Epithelial cell of proximal tubule (primary cell): ENCODE data around the gene ZNF680.

- RAMPAGE, long total RNA, result no peak
- RRBS, result 14% methylated on average over 8 of the region's 31 CpGs
These were observed 59.5 kb upstream of the NUPR2 start for GRCh38 chr7:56175519-56176218.

GRCh38 chr7:57328225-57329055 is 121.5 kb upstream of the ZNF716 start:
- RAMPAGE, long total RNA, result no peak
- RRBS, result no CpG with 5 or more reads among the region's 17 CpGs

GRCh38 chr7:57344417-57344756 is 105.6 kb upstream of the ZNF716 start:
- RAMPAGE, long total RNA, result no peak
- RRBS, result no CpG with 5 or more reads among the region's 6 CpGs

DNA sequence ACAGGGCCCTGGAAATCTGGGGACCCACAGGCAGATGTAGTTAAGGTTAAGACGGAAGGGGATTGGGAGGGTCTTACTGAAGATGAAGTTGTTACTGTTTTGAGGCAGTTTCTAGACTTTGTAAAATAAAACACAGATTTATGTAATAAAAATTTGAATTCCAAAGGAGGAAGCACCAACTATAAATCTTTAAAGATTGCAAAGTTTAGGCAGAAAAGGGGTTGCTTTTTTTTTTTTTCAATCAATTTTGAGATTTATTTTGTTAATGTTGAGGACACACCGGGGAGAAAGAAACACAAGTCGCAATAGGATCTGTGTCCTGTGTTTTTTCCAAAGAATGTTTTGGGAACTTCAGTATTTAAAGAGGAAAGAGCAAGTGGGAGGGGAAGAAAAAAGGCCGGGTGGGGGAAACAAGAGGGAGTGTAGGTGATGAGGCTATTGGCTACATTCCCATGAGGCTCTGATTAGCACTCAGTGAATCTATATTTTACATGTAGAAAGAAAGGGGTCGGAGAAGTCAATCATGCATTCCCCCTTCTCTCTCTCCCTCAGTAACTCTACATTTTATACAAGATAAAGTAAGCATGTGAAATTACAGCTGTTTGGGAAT is 4.2 kb downstream of the ZNF680 start:
- RAMPAGE, long total RNA, result no peak
- RRBS, result 75% methylated on average over 2 of the region's 5 CpGs

DNA sequence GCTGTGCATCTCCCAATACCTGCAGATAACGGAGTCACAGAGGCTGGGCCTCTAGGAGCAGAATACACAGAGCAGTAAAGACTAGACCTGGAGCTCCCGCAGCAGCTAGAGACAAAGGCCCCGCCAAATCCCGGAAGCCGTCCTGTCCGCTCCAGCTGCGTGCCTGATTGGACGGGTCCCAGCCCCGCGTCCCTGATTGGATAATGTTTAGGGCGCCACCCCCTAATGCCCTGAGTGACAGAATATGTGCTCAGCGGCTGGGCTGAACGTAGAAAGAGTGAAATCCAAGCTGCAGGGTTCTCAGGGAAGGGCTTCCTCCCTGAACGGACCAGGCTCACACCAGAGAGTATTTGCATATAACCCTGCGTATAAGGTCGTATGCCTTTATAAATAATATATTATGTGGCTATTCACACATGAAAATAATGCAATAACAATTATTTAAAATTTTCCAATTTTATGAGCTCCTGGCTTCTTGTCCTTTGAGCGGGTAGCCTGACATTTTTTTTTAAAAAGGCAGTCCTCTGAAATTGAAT is at the start of gene ZNF680:
Gene ZNF680 (minus strand): TSS at position 113 of the 536 bp plus-strand sequence.
- RAMPAGE, long total RNA, result no peak
- RRBS, result no CpG with 5 or more reads among the region's 17 CpGs

- RAMPAGE, long total RNA, result no peak
- RRBS, result no CpG with 5 or more reads among the region's 5 CpGs
These were observed 127.3 kb upstream of the VKORC1L1 start for GRCh38 chr7:65745602-65746026.

DNA sequence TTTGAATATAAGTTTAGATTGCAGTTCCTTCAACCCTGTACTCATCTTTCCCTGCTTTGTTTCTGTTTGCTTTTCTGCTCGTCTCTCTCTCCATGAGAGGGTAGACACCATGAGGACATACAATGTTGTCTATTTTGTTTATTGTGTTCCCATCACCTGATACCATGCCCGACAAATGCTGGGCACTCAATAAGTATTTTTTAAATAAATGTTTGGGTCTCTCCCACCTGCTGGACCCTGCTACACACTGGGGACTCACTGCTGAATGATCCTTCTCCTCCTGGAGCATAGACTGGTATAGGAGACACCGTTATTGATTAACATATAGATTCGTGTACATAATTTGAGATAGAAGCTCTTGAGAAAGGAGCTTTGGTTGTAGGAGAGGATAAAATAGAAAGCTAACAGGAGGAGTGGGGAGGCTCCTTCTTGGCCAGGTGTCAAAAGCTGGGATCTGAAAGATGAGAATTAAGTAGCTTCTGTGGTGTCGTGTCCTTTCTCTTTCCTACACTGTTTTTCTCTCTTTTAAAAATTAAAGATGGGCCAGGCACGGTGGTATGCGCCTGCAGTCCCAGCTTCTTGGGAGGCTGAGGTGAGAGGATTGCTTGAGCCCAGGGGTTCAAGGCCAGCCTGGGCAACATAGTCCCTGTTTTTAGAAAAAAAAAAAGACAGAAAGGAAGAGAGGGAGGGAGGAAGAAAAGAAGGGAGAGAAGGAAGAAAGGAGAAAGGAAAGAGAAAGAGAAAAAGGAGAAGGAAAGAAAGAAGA is 47.5 kb downstream of the VKORC1L1 start:
- RAMPAGE, long total RNA, result no peak
- RRBS, result no CpG with 5 or more reads among the region's 7 CpGs

- RAMPAGE, long total RNA, result no peak
- RRBS, result no CpG with 5 or more reads among the region's 17 CpGs
These were observed 28.2 kb downstream of the GUSB start for GRCh38 chr7:65953652-65954397.

DNA sequence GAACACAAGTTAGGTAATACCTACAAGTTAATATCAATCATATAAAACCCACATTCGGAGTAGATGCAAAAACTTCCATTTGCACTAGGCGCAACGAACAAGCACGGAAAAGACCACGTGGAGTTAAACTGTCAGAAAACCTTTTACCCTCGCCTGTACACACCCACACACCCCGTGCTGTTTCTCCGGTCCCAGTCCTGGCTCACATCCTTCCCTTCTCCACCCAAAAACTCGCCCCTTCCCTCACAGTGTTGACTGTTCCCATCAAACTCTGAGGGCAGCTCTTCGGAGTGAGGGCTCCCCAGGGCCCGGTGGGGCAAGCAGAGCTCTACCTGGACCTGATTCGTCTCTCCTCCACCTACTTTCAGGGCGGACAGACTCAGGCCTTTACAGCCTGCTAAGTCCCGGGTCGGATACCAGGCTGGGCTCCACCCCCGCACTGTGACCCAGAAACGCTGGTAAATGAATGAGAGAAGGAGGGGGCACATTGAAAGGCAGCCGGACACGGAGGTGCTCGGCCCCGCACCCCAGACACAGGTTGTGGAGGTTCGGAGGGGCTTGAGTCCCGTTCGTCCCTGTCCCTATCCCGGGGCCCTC is 31.9 kb upstream of the ASL start:
- RAMPAGE, long total RNA, result no peak
- RRBS, result under 1% methylated on average over 11 of the region's 25 CpGs

DNA sequence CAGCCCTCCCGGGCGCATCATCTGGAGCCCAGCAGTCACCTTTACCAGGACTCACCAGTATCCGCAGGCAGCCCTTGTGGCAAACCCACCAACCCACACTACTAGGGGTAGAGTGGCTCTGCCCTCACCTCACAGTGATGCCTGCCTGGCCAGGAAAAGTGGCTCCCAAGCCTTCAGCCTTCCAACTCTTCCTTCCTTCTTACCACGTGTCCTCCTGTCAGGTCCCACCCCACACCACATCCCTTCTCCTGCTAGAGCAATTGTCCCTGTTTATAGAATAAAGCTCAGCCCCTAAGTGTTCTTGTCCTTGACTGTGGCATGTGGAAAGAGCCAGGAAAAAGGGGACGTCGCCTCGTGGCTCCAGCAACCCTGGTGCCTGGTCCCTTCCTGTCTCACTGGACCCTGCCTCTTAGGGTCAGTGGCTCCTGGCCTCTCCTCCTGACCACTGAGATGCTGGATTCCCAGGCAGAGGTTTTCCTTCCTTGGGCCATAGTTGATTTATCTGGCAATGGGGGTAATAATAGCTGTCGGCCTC is 680 bp downstream of the ASL start:
- RAMPAGE, long total RNA, result no peak
- RRBS, result no CpG with 5 or more reads among the region's 8 CpGs

DNA sequence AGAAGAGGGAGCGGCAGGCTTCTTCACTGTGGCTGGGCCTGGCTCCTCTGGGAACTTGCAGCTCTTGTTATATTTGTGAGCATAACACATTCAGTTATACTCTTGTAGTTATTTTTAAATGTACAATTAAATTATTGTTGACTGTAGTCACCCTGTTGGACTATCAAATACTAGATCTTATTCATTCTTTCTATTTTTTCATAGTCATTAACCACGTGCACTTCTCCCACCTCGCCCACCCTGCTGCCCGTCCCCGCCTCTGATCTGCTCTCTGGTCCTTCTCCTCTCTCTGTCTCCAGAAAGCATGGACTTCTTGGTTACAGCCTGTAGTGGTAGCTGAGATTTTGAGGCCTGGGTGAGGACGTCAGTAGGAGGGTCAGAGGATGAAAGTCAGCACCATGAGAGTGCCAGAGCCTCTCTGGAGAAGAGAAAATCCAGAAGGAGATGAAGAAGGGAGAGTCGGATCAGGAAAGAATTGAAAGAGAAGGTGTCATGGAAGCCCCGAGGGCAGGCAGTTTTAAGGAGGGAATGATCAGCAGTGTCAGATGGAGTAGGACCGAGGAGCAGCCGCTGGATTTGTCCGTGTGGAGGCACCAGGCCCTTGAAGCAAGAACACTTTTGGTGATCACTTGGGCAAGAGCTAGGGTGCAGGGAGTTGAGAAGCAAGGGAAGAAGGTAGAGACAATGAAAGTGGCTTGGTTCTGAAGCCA is 26.6 kb downstream of the CRCP start:
- RAMPAGE, long total RNA, result no peak
- RRBS, result no CpG with 5 or more reads among the region's 11 CpGs

GRCh38 chr7:66145407-66145747 is 30.7 kb downstream of the CRCP start:
- RAMPAGE, long total RNA, result no peak
- RRBS, result no CpG with 5 or more reads among the region's 7 CpGs

- RAMPAGE, long total RNA, result no peak
- RRBS, result no CpG with 5 or more reads among the region's 9 CpGs
These were observed 35.8 kb downstream of the CRCP start for GRCh38 chr7:66150198-66151177.

GRCh38 chr7:66152441-66153373 is 38.1 kb downstream of the CRCP start:
- RAMPAGE, long total RNA, result no peak
- RRBS, result no CpG with 5 or more reads among the region's 14 CpGs

DNA sequence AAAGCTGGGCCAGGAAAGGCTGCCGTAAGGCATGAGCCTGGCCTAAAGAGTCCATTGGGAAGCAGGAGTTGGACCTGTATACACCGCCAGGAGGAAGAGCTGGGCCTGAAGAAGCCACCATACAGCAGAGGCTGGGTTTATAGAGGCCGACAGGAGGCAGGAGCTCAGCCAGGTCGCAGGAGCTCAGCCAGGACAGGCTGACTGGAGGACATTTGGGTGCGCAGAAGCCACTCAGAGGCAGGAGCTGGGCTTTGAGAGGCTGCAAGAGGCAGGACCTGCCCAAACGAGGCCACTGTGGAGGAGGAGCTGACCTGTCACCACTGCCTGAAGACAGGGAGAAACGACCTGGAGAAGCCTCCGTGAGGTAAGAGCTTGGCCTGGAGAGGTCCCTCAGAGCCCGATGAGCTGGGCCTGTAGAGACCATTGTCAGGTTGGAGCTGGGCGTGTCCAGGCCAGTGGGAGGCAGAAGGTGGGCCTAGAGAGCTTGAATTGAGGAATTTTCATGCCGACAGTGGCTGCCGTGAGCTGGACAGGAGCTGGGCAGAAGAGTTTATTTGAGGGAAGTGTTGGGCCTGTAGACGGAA is 173.9 kb downstream of the TPST1 start:
- RAMPAGE, long total RNA, result no peak
- RRBS, result no CpG with 5 or more reads among the region's 13 CpGs

GRCh38 chr7:66535619-66536573 is 92.8 kb upstream of the KCTD7 start:
- RAMPAGE, long total RNA, result no peak
- RRBS, result no CpG with 5 or more reads among the region's 14 CpGs

- RAMPAGE, long total RNA, result no peak
- RRBS, result no CpG with 5 or more reads among the region's 22 CpGs
These were observed 37.4 kb upstream of the KCTD7 start for GRCh38 chr7:66591275-66591745.

DNA sequence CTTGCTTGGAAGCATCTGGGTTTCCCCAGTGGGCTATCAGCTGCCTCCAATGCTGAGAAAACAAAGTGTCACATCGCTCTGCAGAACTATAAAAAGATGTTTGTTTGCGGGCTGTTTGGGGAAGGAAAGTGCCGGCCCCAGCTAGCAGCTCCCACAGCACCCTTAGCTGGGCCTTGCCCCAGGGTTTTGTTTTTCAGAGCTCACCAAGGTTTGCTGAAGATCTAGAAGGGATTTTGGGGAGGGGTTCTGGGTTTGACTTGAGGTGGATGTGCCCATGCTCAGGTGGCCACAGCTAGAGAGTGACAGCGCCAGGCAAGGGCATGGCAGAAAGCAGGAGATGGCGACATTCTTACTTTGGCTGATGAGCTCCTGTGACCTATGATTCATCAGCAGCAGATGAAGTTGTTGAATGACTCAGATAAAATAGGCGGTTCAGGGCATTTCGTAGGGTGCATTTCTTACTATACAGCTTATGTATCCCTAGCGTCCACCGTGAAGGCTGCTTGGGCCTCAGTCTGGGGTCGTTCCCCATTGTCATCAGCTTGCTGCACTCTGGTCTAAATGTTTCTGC is 7.1 kb downstream of the KCTD7 start:
- RAMPAGE, long total RNA, result no peak
- RRBS, result no CpG with 5 or more reads among the region's 10 CpGs

DNA sequence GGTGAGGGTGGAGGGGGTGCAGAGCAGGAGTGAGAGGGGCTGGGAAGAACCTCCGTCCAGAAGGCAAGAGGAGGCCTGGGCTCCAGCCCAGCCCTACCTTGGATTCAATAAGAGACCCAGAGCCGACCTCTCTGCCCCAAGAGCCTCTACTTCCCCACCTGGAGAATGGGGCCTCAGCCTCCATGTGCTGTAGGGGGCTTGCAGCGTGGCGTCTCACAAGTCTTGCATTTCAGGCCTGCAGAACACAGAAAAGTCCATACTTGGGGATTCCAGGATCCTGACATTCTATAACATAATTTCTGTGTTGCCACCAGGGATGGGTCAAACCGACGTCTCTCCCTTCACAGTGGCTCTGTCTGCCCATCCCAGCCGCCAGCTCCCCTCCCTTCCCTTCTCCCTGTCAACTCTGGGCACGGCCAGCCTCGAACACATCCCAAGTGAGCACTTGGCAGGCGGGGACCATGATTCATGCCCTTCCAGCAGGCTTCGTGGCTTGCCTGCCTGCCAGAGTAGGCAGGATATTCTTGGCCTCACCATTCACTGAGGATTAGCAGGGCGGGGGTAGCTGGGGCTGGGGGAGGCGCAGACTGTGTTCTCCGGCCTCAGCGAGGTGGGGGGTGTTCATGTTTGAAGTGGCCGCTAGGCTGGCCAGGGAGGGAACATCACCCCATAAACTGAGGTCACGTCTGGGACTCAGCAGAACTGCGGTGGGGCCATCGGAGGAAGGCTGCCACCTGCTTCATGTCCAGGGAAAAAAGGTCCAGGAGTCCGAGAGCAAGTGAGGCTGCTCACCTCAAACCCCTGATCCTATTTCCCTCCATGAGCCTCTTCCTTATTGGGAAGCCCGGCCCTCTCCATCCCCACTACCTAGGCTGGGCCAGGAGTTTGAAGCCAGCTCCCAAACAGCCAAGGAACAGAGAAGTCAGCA is 43.2 kb upstream of the RABGEF1 start:
- RAMPAGE, long total RNA, result no peak
- RRBS, result no CpG with 5 or more reads among the region's 21 CpGs

DNA sequence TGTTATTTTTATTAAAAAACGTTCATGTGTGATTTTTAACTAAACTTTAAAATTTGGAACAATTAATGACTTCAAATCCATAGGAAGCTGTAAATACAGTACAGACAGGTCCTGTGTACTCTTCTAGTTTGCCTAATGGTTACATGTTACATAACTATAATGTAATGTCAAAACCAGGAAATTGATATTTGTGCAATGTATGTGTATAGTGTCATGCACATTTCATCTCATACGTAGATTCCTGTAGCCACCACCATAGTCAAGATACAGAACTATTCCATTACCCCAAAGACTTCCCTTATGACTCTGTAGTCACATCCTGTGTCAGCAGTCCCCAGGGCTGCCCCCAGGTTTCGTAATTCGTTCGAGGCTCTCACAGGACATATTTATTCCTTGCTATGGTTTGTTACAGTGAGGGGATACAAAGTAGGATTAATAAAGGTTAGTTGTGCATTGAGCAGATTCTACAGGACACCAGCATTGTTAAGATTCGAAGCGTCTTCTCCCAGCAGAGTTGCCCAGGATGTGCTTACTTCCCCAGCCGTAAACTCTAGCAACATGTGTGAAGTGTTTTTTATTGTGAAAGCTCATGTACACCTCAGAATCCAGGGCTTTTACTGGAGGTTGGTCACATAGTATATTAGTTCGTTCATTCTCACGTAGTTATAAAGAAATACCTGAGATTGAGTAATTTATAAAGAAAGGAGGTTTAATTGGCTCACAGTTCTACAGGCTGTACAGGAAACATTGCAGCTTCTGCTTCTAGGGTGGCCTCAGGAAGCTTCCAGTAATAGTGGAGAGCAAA is 18.5 kb downstream of the RABGEF1 start:
- RAMPAGE, long total RNA, result no peak
- RRBS, result no CpG with 5 or more reads among the region's 10 CpGs